Measurements from ENCODE around the gene C1orf122.

GRCh38 chr1:37479913-37480352, 5.6 kb downstream of the ZC3H12A start:
- RAMPAGE, long total RNA = no peak
- RRBS = no CpG with 5 or more reads among the region's 4 CpGs
PRO-cap:
- standard = bidirectional peak, plus-strand start at chr1:37479996, minus-strand start at chr1:37479724
- CoPRO, capped RNA only, 2 experiments = peak in 1 of 2 experiments; most common plus-strand start chr1:37479996 (in 1)
- CoPRO, capped and uncapped RNA, 2 experiments = peak in 1 of 2 experiments; most common plus-strand start chr1:37479955 (in 1)
- CoPRO, uncapped RNA only, 2 experiments = no peak in any of the 2 experiments
CAGE:
- cytosol, long polyA plus RNA = no peak
- long polyA plus RNA = no peak
- nucleolus, long total RNA = no peak
- nucleus, long polyA plus RNA = no peak

GRCh38 chr1:37689576-37690101, 690 bp downstream of the C1orf109 start:
- RAMPAGE, long total RNA = no peak
- RRBS = no CpG with 5 or more reads among the region's 24 CpGs
PRO-cap:
- standard = bidirectional peak, plus-strand start at chr1:37690027, minus-strand start at chr1:37689851
- CoPRO, capped RNA only, 2 experiments = no peak in any of the 2 experiments
- CoPRO, capped and uncapped RNA, 2 experiments = no peak in any of the 2 experiments
- CoPRO, uncapped RNA only, 2 experiments = no peak in any of the 2 experiments
CAGE:
- cytosol, long polyA plus RNA = no peak
- long polyA plus RNA = no peak
- nucleolus, long total RNA = no peak
- nucleus, long polyA plus RNA = no peak

- RAMPAGE, long total RNA = no peak
- RRBS = 1% methylated on average over 22 of the region's 56 CpGs
PRO-cap:
- standard = bidirectional peak, plus-strand start at chr1:37807765, minus-strand start at chr1:37807619
- CoPRO, capped RNA only, 2 experiments = peak in 2 of 2 experiments; most common plus-strand start chr1:37807796 (in 2); most common minus-strand start chr1:37807619 (in 2)
- CoPRO, capped and uncapped RNA, 2 experiments = peak in 2 of 2 experiments; most common plus-strand start chr1:37807794 (in 2); most common minus-strand start chr1:37807626 (in 2)
- CoPRO, uncapped RNA only, 2 experiments = peak in 2 of 2 experiments; most common plus-strand start chr1:37807796 (in 2); most common minus-strand start chr1:37807480 (in 2)
CAGE:
- cytosol, long polyA plus RNA = start-site peak on the plus strand at chr1:37807753-37807836, 106 and 117 reads in 2 replicates
- long polyA plus RNA = start-site peak on the minus strand at chr1:37807667-37808186, 551 and 1,011 reads in 2 replicates; start-site peak on the plus strand at chr1:37807749-37807829, 25 and 73 reads in 2 replicates
- nucleolus, long total RNA = no peak
- nucleus, long polyA plus RNA = no peak
These were observed at the start of gene C1orf122 for GRCh38 chr1:37807250-37807980. Gene C1orf122, plus strand, starts transcription at chr1:37807790.

DNA sequence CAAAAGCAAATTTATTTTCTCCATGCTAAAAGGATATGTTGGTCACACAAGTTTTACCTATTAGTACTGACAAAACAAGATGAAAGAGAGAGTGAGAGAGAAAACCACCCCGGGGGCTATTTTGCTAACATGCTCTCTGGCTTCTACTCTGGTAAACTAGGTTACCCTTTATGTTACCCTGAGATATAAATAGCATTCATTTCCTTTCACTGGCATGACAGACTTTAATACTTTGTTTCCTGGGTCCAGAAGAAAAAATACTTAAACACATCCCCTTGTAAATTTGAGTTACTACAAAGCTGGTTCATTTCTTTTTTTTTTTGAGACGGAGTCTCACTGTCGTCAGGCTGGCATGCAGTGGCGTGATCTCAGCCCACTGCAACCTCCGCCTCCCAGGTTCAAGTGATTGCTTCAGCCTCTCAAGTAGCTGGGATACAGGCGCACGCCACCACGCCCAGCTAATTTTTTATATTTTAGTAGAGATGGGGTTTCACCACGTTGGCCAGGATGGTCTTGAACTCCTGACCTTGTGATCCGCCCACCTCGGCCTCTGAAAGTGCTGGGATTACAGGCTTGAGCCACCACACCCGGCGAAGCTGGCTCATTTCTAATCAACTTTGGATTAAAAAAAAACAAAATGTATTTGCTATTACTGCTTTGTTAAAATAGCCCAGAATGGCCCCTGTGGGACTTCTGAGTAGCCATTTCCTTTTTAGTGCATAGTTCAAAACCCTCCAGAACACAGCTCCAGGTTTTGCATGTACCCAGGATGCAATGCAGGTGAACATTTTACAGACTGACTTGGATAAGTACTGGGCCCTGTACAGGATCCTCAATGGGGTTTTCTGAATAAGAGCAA, 20.6 kb downstream of the INPP5B start:
- RAMPAGE, long total RNA = no peak
- RRBS = no CpG with 5 or more reads among the region's 13 CpGs
PRO-cap:
- standard = no peak
- CoPRO, capped RNA only, 2 experiments = no peak in any of the 2 experiments
- CoPRO, capped and uncapped RNA, 2 experiments = no peak in any of the 2 experiments
- CoPRO, uncapped RNA only, 2 experiments = no peak in any of the 2 experiments
CAGE:
- cytosol, long polyA plus RNA = no peak
- long polyA plus RNA = no peak
- nucleolus, long total RNA = no peak
- nucleus, long polyA plus RNA = no peak

GRCh38 chr1:39005118-39005727, 14.1 kb downstream of the AKIRIN1 start:
- RAMPAGE, long total RNA = no peak
- RRBS = no CpG with 5 or more reads among the region's 9 CpGs
PRO-cap:
- standard = no peak
- CoPRO, capped RNA only, 2 experiments = no peak in any of the 2 experiments
- CoPRO, capped and uncapped RNA, 2 experiments = no peak in any of the 2 experiments
- CoPRO, uncapped RNA only, 2 experiments = peak in 2 of 2 experiments; most common plus-strand start chr1:39005325 (in 1)
CAGE:
- cytosol, long polyA plus RNA = no peak
- long polyA plus RNA = no peak
- nucleolus, long total RNA = no peak
- nucleus, long polyA plus RNA = no peak

- RAMPAGE, long total RNA = no peak
- RRBS = no CpG with 5 or more reads among the region's 4 CpGs
PRO-cap:
- standard = no peak
- CoPRO, capped RNA only, 2 experiments = no peak in any of the 2 experiments
- CoPRO, capped and uncapped RNA, 2 experiments = no peak in any of the 2 experiments
- CoPRO, uncapped RNA only, 2 experiments = no peak in any of the 2 experiments
CAGE:
- cytosol, long polyA plus RNA = no peak
- long polyA plus RNA = no peak
- nucleolus, long total RNA = no peak
- nucleus, long polyA plus RNA = no peak
These were observed 72.3 kb upstream of the MACF1 start for GRCh38 chr1:39131961-39132841.

DNA sequence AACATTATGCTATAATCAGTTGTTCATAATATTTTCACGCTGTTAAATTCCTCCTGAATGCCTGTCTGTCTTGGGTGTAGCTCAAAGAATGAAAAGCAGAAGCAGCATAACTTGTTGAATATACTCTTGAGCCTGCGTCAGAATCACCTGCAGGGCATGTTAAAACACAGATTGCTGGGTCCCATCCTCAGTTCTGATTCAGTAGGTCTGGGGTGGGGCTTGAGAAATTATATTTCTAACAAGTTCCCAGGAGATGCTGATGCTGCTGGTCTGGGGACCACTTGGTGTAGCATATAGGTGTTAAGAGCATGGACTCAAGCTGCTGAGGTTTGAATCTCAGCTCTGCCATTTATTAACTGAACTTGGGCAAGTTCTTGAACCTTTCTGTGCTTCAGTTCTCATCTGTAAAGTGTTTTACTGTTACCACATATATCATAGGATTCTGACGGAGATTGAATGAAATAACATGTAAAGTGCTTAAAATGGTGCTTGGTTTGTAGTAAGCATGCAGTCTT, 63.3 kb upstream of the MACF1 start:
- RAMPAGE, long total RNA = no peak
- RRBS = no CpG with 5 or more reads among the region's 3 CpGs
PRO-cap:
- standard = no peak
- CoPRO, capped RNA only, 2 experiments = no peak in any of the 2 experiments
- CoPRO, capped and uncapped RNA, 2 experiments = no peak in any of the 2 experiments
- CoPRO, uncapped RNA only, 2 experiments = no peak in any of the 2 experiments
CAGE:
- cytosol, long polyA plus RNA = no peak
- long polyA plus RNA = no peak
- nucleolus, long total RNA = no peak
- nucleus, long polyA plus RNA = no peak

GRCh38 chr1:39142650-39143296, 61.7 kb upstream of the MACF1 start:
- RAMPAGE, long total RNA = no peak
- RRBS = no CpG with 5 or more reads among the region's 4 CpGs
PRO-cap:
- standard = no peak
- CoPRO, capped RNA only, 2 experiments = no peak in any of the 2 experiments
- CoPRO, capped and uncapped RNA, 2 experiments = no peak in any of the 2 experiments
- CoPRO, uncapped RNA only, 2 experiments = no peak in any of the 2 experiments
CAGE:
- cytosol, long polyA plus RNA = no peak
- long polyA plus RNA = no peak
- nucleolus, long total RNA = no peak
- nucleus, long polyA plus RNA = no peak

- RAMPAGE, long total RNA = no peak
- RRBS = no CpG with 5 or more reads among the region's 13 CpGs
PRO-cap:
- standard = no peak
- CoPRO, capped RNA only, 2 experiments = no peak in any of the 2 experiments
- CoPRO, capped and uncapped RNA, 2 experiments = no peak in any of the 2 experiments
- CoPRO, uncapped RNA only, 2 experiments = peak in 1 of 2 experiments; most common plus-strand start chr1:39269438 (in 1)
CAGE:
- cytosol, long polyA plus RNA = no peak
- long polyA plus RNA = no peak
- nucleolus, long total RNA = no peak
- nucleus, long polyA plus RNA = no peak
These were observed 64.5 kb downstream of the MACF1 start for GRCh38 chr1:39268718-39269658.

- RAMPAGE, long total RNA = no peak
- RRBS = no CpG with 5 or more reads among the region's 6 CpGs
PRO-cap:
- standard = no peak
- CoPRO, capped RNA only, 2 experiments = no peak in any of the 2 experiments
- CoPRO, capped and uncapped RNA, 2 experiments = no peak in any of the 2 experiments
- CoPRO, uncapped RNA only, 2 experiments = peak in 1 of 2 experiments; most common plus-strand start chr1:39291888 (in 1)
CAGE:
- cytosol, long polyA plus RNA = no peak
- long polyA plus RNA = no peak
- nucleolus, long total RNA = no peak
- nucleus, long polyA plus RNA = no peak
These were observed 87.3 kb downstream of the MACF1 start for GRCh38 chr1:39291834-39292253.

DNA sequence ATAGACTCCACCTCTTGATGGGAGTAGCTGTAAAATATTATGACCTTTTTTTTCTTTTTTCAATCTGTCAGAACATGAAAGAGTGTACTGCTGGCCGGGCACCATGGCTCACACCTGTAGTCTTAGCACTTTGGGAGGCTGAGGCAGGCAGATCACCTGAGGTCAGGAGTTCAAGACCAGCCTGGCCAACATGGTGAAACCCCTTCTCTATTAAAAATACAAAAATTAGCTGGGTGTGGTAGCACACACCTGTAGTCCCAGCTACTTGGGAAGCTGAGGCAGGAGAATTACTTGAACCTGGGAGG, 91.8 kb downstream of the MACF1 start:
- RAMPAGE, long total RNA = no peak
- RRBS = no CpG with 5 or more reads among the region's 1 CpG
PRO-cap:
- standard = no peak
- CoPRO, capped RNA only, 2 experiments = no peak in any of the 2 experiments
- CoPRO, capped and uncapped RNA, 2 experiments = no peak in any of the 2 experiments
- CoPRO, uncapped RNA only, 2 experiments = no peak in any of the 2 experiments
CAGE:
- cytosol, long polyA plus RNA = no peak
- long polyA plus RNA = no peak
- nucleolus, long total RNA = no peak
- nucleus, long polyA plus RNA = no peak

- RAMPAGE, long total RNA = no peak
- RRBS = 2% methylated on average over 60 of the region's 126 CpGs
PRO-cap:
- standard = bidirectional peak, plus-strand start at chr1:39408968, minus-strand start at chr1:39408539
- CoPRO, capped RNA only, 2 experiments = peak in 2 of 2 experiments; most common plus-strand start chr1:39409073 (in 2); most common minus-strand start chr1:39408773 (in 2)
- CoPRO, capped and uncapped RNA, 2 experiments = peak in 2 of 2 experiments; most common plus-strand start chr1:39409073 (in 2); most common minus-strand start chr1:39408771 (in 1)
- CoPRO, uncapped RNA only, 2 experiments = no peak in any of the 2 experiments
CAGE:
- cytosol, long polyA plus RNA = no peak
- long polyA plus RNA = no peak
- nucleolus, long total RNA = no peak
- nucleus, long polyA plus RNA = no peak
These were observed 82.8 kb upstream of the BMP8A start for GRCh38 chr1:39408244-39409419.

- RAMPAGE, long total RNA = no peak
- RRBS = no CpG with 5 or more reads among the region's 4 CpGs
PRO-cap:
- standard = no peak
- CoPRO, capped RNA only, 2 experiments = no peak in any of the 2 experiments
- CoPRO, capped and uncapped RNA, 2 experiments = no peak in any of the 2 experiments
- CoPRO, uncapped RNA only, 2 experiments = peak in 1 of 2 experiments; most common minus-strand start chr1:39881949 (in 1)
CAGE:
- cytosol, long polyA plus RNA = no peak
- long polyA plus RNA = no peak
- nucleolus, long total RNA = no peak
- nucleus, long polyA plus RNA = no peak
These were observed 1.6 kb downstream of the TRIT1 start for GRCh38 chr1:39881631-39882266.

DNA sequence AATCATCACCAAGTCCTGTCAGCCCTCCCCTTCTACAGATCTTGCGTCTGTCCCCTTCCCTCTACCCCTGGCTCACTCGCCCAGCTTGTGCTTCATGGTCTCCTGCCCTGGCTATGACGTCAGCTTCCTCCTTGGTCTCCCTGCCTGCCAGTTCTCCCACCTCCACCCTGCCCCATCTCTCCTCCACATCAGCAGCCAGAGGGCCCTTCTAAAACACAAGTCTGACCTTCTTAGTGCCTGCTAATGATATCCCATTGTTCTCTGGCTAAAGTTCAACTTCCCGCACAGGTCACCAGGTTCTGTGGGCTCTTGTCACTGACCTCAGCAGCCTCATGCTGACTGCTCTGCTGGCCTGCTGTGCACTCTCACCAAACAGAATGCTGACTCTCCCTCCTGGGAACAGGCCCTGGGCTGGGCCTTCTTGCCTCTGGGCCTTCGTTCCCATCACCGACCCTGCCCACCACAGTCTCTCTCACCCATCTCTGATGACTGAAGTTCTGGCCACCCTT, 24.7 kb upstream of the MYCL start:
- RAMPAGE, long total RNA = no peak
- RRBS = no CpG with 5 or more reads among the region's 6 CpGs
PRO-cap:
- standard = no peak
- CoPRO, capped RNA only, 2 experiments = no peak in any of the 2 experiments
- CoPRO, capped and uncapped RNA, 2 experiments = no peak in any of the 2 experiments
- CoPRO, uncapped RNA only, 2 experiments = no peak in any of the 2 experiments
CAGE:
- cytosol, long polyA plus RNA = no peak
- long polyA plus RNA = no peak
- nucleolus, long total RNA = no peak
- nucleus, long polyA plus RNA = no peak

DNA sequence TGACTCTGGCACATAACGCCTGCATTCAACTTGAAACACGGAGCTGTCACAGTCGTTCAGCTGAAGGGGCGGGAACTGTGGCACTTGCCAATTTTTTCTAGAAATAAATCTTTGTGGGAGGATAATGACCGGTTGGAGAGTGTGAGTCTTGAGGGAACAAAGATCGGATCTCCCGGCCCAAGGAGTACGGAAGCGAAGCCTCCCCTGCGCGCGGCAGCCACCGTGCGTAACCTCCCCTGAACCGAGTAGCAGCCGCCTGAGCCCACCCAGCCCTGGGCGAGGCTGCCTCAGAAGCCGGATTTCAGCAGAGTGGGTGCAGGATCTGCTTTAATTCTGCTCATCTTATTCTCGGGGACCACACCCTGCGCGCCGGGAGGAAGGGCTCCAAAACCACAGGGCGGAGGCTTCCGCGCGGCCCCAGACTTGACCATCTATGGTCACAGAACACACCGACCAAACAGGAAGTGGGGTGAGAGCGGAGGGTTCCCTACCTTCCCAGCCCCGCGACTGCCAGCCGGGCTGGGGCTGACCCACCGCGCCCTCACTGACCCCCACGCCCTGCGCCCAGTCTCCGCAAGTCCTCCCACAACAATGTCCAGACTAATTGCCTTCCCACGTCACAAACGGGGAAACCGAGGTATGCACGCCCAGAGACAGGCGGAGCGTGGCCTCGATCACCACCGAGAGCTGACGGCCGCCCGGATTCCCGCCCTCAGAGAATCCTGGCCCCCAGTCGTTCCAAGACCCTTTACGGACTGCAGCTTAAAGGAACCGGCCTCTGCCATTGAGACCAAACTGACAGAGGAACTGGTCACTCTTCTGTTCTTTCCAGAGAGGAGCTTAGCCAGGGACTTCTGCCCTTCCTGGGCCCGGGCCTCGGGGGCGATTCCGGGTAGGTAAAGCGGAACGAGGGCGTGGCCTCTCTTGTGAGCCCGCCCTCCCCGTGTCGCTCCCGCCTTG, 673 bp upstream of the CAP1 start:
- RAMPAGE, long total RNA = no peak
- RRBS = 3% methylated on average over 10 of the region's 62 CpGs
PRO-cap:
- standard = bidirectional peak, plus-strand start at position 456 of the sequence, minus-strand start at position 311 of the sequence; bidirectional peak, plus-strand start outside the sequence, minus-strand start at position 890 of the sequence
- CoPRO, capped RNA only, 2 experiments = peak in 2 of 2 experiments; most common plus-strand start position 456 of the sequence (in 2); most common minus-strand start position 311 of the sequence (in 2)
- CoPRO, capped and uncapped RNA, 2 experiments = peak in 2 of 2 experiments; most common plus-strand start position 456 of the sequence (in 2); most common minus-strand start position 303 of the sequence (in 1)
- CoPRO, uncapped RNA only, 2 experiments = peak in 2 of 2 experiments; most common plus-strand start position 434 of the sequence (in 1); most common minus-strand start position 344 of the sequence (in 2)
CAGE:
- cytosol, long polyA plus RNA = no peak
- long polyA plus RNA = no peak
- nucleolus, long total RNA = no peak
- nucleus, long polyA plus RNA = start-site peak on the minus strand centred at position 877 of the sequence, 27 bp wide, 10 and 8 reads in 2 replicates

DNA sequence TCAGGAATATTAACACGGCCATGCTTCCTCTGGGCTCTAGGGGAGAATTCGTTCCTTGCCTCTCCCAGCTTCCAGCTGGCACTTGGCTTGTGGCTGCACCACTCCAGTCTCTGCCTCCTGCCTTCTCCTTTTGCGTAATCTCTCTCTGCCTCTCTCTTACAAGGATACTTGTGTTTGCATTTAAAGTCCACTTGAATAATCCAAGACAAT, 21.1 kb upstream of the RLF start:
- RAMPAGE, long total RNA = no peak
- RRBS = no CpG with 5 or more reads among the region's 3 CpGs
PRO-cap:
- standard = no peak
- CoPRO, capped RNA only, 2 experiments = no peak in any of the 2 experiments
- CoPRO, capped and uncapped RNA, 2 experiments = no peak in any of the 2 experiments
- CoPRO, uncapped RNA only, 2 experiments = no peak in any of the 2 experiments
CAGE:
- cytosol, long polyA plus RNA = no peak
- long polyA plus RNA = no peak
- nucleolus, long total RNA = no peak
- nucleus, long polyA plus RNA = no peak

DNA sequence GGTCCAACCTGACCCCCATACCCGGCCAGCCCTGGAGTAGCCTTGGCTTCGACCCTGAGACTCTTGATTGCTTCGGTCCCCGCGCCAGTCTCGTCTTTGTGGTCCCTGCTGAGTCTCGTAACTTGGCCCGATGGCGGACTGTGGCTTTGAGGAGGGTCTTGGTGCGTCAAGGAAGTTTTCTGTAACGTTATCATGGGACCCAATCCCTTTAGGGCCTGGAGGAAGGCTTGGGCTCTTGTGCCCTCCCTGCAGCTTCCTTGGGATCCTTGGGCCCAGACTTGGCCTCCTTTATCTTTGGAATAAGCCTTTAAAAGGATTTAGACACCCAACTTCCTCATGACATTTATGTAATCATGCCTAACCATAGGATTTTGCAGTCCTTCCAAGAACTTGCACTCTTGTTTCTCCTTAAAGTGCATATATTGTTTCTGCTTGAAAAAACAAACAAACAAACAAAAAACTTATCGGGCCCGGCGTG, 412 bp downstream of the ZMPSTE24 start:
- RAMPAGE, long total RNA = no peak
- RRBS = no CpG with 5 or more reads among the region's 14 CpGs
PRO-cap:
- standard = no peak
- CoPRO, capped RNA only, 2 experiments = no peak in any of the 2 experiments
- CoPRO, capped and uncapped RNA, 2 experiments = no peak in any of the 2 experiments
- CoPRO, uncapped RNA only, 2 experiments = no peak in any of the 2 experiments
CAGE:
- cytosol, long polyA plus RNA = no peak
- long polyA plus RNA = no peak
- nucleolus, long total RNA = no peak
- nucleus, long polyA plus RNA = no peak

GRCh38 chr1:40292767-40293458, 24.2 kb downstream of the COL9A2 start:
- RAMPAGE, long total RNA = no peak
- RRBS = no CpG with 5 or more reads among the region's 3 CpGs
PRO-cap:
- standard = no peak
- CoPRO, capped RNA only, 2 experiments = no peak in any of the 2 experiments
- CoPRO, capped and uncapped RNA, 2 experiments = no peak in any of the 2 experiments
- CoPRO, uncapped RNA only, 2 experiments = peak in 1 of 2 experiments; most common plus-strand start chr1:40293176 (in 1)
CAGE:
- cytosol, long polyA plus RNA = no peak
- long polyA plus RNA = no peak
- nucleolus, long total RNA = no peak
- nucleus, long polyA plus RNA = no peak

Measured in K562 (cell line).